SK-N-DZ (cell line): ENCODE measurements around the gene TATDN2.

DNA sequence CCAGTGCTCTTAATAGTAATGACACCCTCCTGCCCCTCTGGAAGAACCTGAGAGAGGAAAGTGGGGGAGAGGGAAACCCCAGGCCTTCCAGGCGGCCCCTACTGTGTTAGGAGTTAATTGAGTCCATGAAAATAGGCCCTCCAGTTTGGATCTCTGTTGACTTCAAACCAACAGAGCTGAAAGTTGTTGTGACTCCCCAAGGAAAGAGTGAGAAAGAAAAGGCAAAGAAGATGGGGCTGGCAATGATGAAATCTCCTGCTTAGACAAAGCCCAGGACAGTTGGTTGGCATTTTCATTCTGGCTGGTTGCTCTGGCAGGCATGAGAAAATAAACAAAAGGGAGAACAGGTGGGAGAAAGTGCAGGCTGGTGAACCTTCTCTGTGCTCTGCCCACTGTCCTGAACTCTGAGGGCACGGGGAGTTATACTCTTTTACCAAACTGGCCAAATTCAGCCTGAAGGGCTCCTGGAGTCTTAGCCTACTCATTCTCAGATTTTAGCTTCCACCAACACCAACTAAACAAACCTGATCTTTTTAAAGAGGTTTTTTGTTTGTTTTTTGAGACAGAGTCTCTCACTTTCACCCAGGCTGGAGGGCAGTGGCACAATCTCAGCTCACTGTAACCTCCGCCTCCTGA lies 3.8 kb upstream of the PRRT3 start:
RAMPAGE:
- cytosol, long total RNA = no peak
- nucleus, long total RNA = no peak

GRCh38 chr3:10004708-10005848 lies 18.4 kb upstream of the EMC3 start:
RAMPAGE:
- cytosol, long total RNA = no peak
- nucleus, long total RNA = no peak

RAMPAGE:
- cytosol, long total RNA = no peak
- nucleus, long total RNA = no peak
These were observed 30.9 kb downstream of the IRAK2 start for GRCh38 chr3:10195459-10196248.

RAMPAGE:
- cytosol, long total RNA = no peak
- nucleus, long total RNA = no peak
These were observed 31.8 kb downstream of the IRAK2 start for GRCh38 chr3:10196432-10196992.

GRCh38 chr3:10242290-10242747 lies 5.9 kb upstream of the TATDN2 start:
RAMPAGE:
- cytosol, long total RNA = no peak
- nucleus, long total RNA = no peak

GRCh38 chr3:10248415-10249291 lies at the start of gene TATDN2:
Gene TATDN2, plus strand, starts transcription at chr3:10248459.
RAMPAGE:
- cytosol, long total RNA = no peak
- nucleus, long total RNA = no peak

DNA sequence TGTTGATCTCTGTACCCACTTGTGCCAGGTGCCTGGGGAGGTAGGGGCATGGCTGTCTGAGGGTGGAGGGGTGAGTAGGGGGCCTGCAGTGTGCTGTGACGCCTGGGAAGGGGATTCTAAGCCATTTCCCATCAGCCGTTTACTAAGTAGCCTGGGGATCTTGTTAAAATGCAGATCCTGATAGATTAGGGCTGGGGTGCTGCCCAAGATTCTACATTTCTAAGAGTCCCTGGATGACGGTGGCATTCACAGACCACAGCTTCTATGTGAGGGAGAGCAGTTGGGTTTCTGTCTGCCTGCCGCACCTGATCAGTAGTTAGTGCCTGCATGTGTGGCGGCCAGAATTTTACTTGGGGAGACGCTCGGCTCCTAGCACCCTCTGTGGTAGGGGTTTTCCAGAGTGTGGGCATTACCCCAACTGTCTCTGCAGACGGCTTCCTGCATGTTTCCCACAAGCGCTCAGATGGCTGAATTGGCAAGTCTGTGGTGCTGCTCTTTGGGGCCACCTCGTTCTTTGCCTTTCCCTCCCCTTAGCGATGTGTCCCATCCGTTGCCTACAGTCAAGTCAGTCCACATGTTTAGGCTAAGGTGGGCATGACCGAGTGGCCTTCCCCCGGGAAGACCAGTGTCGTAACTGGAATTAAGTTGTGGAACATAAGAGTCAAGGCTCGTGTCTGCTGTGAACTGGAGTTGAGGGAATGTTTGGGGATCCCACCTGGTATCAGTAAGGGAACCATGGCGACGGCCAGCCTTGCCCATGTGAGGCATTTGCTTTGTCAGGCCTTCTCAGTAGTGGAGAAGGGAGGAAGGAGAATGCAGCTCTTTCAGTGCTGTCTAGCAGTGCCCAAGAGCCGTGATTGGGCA lies 8.2 kb downstream of the GHRL start:
RAMPAGE:
- cytosol, long total RNA = no peak
- nucleus, long total RNA = no peak

DNA sequence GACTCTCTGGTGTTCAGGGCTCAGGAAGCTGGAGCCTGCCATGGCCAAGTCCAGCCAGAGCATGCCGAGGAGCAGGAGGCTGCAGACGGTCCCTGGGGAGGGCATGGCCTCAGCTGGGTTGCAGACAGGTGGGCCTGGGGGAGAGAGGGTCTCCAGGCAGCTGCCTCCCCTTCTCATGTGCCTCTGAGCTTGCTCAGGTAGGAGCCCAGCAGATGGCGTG lies 2.8 kb downstream of the GHRL start:
RAMPAGE:
- cytosol, long total RNA = no peak
- nucleus, long total RNA = no peak

RAMPAGE:
- cytosol, long total RNA = no peak
- nucleus, long total RNA = no peak
These were observed 710 bp downstream of the SEC13 start for GRCh38 chr3:10319939-10320865.

DNA sequence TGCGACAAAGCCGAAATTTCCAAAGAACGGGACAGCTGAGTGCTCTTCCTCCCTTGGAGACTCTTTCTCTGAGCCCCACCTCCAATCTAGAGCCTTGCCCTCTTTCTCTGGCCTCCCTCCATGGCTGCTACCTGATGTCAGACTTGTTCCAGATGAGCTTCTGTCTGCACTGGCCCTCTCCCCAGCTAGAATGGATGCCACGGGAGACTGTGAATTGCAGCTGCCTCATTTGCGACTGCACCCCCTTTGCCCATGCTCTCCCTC lies 13.0 kb downstream of the ATP2B2 start:
RAMPAGE:
- cytosol, long total RNA = no peak
- nucleus, long total RNA = no peak

DNA sequence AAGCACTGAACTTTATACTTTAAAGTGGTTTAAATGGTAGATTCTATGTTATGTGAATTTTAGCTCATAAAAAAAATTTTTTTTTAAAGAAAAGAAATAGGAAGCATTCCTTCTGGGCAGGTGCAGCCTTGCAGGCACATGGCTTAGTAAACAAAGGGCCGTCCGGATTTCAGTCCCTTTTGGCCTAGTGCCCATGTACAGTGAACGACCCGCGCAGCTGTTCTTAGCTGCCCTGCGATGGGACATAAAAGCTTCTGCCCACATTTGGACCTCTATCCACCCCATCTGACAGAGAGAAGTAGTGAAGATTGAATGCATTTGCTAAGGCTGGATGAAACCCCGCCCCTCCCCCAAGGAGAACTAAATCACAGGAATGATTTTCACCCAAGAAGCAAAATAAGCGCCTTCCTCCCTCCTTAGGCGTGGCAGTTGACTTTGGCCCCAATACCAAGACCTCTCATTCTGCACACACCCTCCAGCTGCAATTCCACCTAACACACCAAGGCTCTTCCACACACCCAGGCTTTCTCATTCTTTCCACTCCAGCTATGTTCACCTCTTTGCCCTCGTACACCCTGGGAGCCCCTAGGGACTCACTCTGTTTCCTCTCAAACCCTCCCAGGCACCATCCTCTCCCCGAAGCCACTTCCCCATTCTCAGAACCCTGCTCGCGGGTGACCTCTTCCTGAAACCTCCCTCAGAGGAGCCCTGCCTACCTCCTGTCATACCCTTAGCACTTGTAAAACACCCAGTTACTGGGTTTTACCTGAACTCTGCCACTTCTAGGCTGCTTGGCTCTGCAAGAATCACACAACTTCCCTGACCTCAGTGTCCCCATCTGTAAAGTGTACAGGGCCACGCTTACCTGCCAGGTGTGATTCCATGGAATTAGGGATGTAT lies 14.1 kb upstream of the HRH1 start:
RAMPAGE:
- cytosol, long total RNA = no peak
- nucleus, long total RNA = no peak

DNA sequence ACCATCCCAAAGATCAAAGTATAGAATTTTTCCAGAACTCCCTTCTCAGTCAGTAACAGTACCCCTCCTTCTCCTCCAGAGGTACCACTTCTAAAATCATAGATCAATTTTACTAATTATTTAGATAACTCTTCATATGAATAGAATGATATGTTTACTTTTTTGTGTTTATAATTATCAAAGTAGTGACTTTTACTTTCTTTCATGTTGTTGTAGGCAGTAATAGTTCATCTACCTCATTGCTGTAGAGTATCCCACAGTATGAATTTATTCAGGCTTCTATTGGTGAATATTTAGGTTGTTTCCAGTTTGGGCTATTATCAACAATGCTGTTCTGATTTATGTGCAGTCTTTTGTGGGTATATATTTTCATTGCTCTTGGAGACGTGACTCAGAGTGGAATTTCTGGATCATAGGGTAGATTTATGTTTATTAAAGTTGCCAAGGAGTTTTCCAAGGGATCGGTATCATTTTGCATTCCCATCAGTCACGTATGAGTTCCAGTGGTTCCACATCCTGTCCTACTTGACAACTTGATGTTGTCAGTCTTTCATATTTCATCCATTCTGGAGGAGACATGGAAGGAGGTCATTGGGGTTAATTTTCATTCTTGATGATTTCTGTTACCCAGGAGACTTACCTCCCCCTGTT lies 8.5 kb upstream of the HRH1 start:
RAMPAGE:
- cytosol, long total RNA = no peak
- nucleus, long total RNA = no peak

RAMPAGE:
- cytosol, long total RNA = no peak
- nucleus, long total RNA = no peak
These were observed 17.8 kb downstream of the HRH1 start for GRCh38 chr3:11171999-11172622.

DNA sequence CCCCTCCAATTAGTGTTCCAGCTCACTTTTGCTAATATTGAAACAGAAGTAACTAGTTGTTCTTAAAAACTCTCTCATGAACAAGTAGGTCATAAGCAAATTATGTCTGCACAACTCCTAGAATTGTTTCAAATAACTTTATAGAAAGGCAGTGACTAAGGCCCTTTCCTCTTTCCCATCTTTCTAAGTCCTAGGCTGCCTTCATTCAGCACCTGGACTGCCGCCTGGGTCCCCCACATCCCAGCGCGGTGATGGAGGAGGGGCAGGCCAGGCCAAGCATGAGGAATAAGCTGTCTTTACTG lies 17.9 kb downstream of the ATG7 start:
RAMPAGE:
- cytosol, long total RNA = no peak
- nucleus, long total RNA = no peak

RAMPAGE:
- cytosol, long total RNA = no peak
- nucleus, long total RNA = no peak
These were observed 67.5 kb downstream of the ATG7 start for GRCh38 chr3:11339431-11340287.

DNA sequence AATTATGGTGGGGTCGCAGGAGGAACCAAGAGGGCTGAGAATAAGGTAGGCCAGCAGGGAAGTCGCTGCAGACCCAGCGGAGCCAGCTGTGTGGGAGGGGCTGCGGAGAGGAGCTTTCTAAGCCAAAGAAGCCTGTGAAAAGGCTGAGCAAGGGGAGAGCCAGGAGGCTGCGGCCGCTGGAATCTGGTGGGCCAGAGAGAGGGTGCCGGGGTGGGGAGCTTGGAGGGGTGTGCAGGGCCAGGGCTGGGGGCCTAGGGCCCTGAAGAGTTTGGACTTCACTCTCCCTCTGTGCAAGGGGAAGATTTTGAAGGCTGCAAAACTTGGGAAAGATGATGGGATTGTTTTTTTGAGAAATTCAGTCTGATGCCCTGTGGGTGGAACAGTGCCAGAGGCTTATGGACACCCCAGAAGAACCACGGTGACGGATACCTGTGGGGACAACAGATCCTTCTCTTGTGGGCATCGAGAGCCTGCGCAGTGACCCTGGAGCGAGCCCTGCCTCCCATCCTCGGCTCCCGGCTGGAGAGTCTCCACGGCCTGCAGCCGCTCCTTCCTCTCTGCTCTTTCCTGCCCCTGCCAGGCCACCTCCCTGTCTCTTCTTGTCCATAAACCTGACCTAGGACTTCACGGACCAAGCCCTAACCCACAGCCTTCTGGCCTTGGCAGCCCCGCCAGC lies 98.6 kb downstream of the VGLL4 start:
RAMPAGE:
- cytosol, long total RNA = no peak
- nucleus, long total RNA = no peak

DNA sequence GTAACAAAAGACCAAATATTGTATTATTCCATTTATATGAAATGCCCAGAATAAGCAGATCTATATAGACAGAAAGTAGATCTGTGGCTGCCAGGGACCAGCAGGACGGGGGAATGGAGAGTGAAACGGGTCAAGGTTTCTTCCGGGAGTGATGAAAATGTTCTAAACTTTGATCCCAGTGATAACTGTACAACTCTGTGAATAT lies 18.0 kb downstream of the VGLL4 start:
RAMPAGE:
- cytosol, long total RNA = no peak
- nucleus, long total RNA = no peak

RAMPAGE:
- cytosol, long total RNA = no peak
- nucleus, long total RNA = start-site peak on the minus strand at chr3:11642690-11642866, 21 and 9 reads in 2 replicates
These were observed 1.1 kb downstream of the VGLL4 start for GRCh38 chr3:11642375-11643217.

GRCh38 chr3:11721381-11721921 lies 77.7 kb upstream of the VGLL4 start:
RAMPAGE:
- cytosol, long total RNA = no peak
- nucleus, long total RNA = no peak

DNA sequence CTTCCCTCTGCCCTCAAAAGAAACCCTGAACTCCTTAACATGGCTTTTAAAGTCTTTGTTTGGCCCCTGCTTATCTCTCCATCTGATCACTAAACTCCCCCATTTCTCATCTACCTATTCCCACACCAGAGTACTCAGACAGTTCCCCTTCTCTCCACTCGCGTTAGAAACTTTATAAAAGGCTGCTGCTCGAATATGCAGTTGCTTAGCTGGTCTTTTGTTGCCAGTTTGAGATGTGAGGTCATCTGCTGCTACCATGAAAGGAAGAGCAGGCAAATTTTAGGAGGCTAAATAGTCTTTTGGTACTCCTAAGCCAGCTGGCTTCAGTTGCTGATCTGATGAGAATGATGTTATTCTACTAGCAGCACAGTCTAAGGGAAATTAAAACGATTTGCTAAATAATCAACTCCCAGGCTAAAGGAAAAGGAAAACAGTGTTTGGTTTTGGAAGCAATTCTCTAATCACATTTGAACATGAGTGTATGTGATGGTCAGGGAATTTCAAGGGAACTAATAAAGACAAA lies 51.0 kb downstream of the TAMM41 start:
RAMPAGE:
- cytosol, long total RNA = no peak
- nucleus, long total RNA = no peak